Measurements from ENCODE around the gene CAPS2.

DNA sequence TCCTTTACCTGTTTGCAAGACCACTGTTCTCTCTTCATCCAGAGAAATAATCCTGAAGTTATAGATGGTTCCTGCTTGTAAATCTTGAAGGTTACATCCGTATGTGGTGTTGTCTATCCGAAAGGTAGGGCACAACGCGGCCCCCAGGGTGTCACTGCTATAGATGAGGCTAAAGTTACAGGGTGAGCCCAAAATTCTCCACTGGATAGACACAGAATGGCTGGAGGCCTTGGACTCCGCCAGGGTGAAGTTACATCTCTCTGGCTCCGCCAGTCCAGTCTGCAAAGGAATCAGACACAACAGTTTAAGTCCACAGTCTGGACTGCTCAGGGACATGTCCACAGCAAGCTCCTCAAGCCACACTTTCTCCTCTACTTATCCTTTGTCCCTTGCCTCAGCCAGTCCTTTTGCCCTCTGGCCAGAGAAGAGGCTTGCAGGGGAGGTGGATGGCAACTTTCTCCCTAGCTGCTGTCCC, 28.1 kb downstream of the PTPRB start:
- PRO-cap: no peak

GRCh38 chr12:70645585-70646428, 8.6 kb upstream of the PTPRB start:
- PRO-cap: no peak

DNA sequence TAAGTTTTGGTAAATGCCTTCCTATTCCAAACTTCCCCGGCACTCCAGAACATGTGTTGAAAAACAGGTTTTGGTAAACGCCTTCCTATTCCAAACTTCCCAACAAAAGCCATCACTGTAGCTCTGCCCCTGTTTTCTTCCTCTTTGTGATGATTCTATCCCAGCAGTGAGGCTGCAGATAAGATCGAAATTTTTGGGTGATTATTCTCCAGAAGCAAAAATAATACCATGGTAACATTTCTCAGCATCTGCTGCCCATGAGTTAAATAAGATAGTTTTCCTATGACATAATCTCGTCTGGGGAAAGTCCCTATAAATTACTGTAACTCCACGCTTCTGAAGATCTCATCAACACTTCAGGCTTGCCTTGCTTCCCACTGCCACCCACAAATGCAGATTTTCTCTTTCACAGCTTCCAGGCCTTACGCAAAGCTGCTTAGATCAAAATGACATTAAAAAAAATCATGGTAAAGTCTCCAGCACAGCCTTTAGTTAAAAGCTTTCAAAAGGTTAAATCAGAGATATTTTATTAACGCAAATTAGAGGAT, 24.6 kb upstream of the PTPRB start:
- PRO-cap: no peak

GRCh38 chr12:70664378-70664964, 27.2 kb upstream of the PTPRB start:
- PRO-cap: no peak

GRCh38 chr12:71117880-71118817, 39.6 kb downstream of the TSPAN8 start:
- PRO-cap: no peak

- PRO-cap: no peak
Observed at GRCh38 chr12:71152847-71153550, 4.8 kb downstream of the TSPAN8 start.

GRCh38 chr12:71156983-71157426, 794 bp downstream of the TSPAN8 start:
- PRO-cap: no peak

DNA sequence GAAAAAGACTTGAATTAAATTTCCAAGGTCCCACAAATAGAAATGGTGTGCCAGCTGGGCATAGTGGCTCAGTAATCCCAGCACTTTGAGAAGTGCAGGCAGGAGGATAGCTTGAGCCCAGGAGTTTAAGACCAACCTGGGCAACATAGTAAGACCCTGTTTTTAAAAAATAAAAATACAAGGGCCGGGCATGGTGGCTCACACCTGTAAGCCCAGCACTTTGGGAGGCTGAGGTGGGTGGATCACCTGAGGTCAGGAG, 6.5 kb downstream of the RAB21 start:
- PRO-cap: no peak

DNA sequence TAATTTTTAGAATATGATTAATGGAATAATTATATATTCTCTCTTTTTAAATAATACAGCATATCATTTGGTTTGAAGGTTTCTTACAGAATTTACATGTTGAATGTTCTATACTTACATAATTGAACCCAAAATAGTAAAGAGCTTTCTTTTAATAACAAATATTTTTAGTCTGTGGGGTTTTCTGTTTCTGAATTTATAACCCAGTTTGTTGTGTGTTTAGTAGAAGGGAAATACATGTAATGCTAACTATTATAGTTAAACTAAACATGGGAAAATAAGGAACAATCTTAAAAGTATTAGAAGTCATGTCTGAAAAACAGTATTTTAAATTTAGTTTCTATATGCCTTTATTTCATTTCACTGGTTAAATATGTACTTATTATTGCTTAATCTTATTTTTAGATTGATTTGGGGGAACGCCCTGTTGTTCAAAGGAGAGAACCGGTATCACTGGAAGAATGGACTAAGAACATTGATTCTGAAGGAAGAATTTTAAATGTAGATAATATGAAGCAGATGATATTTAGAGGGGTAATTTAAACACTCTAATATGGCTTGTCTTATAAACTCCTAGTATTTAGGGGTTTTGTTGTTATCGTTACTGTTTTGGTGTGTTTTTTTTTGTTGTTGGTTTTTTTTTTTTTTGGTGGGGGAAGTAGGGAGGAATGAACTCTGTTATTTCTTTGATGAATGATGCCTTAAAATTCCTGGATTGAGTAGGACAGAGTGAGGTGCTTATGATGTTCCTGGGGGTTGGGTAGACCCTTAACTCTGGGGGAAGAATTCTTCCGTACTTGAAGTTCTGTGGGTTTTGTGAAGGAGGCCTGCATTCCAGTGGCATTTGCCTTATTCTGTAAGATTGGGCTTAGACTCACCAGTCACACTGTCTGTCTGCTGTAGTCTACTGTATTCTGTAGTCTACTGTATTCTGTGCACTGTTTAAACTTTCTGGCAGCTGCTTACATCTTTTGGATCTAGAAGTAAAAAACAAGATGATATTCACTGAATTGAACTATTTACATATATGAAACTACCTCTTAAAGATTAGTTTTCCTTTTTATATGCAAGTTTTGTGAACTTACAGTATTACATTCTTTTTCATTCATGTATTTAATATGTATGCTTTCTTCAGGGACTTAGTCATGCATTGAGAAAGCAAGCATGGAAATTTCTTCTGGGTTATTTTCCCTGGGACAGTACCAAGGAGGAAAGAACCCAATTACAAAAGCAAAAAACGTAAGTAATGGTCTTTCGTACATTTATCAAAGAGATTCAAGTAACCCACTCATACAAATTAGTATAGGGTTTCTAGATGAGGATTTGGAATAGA, 42.6 kb upstream of the TPH2 start:
- PRO-cap: no peak

DNA sequence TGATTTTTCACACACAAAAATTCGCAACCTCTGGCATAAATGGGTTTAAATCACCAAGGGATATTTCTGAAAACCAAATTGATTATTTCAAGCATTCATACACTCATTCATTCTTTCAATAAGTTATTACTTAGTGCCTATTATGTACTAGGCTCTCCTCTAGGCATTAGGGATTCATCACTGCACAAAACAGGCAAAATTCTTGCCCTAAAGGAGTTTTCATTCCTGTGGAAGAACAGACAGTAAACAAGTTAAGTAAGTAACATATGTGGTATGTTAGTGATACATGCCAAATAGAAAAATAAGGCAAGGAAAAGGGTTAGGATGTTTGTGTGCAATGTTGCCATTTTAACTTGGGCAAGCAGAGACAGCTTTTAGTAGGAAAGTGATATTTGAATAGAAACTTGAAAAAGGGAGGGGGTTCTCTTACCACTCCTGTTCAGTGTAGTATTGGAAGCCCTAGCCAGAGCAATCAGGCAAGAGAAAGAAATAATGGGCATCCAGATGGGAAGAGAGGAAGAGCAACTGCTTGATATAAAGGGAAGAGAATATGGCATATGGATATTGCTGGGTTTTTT, 38.1 kb upstream of the TPH2 start:
- PRO-cap: no peak

DNA sequence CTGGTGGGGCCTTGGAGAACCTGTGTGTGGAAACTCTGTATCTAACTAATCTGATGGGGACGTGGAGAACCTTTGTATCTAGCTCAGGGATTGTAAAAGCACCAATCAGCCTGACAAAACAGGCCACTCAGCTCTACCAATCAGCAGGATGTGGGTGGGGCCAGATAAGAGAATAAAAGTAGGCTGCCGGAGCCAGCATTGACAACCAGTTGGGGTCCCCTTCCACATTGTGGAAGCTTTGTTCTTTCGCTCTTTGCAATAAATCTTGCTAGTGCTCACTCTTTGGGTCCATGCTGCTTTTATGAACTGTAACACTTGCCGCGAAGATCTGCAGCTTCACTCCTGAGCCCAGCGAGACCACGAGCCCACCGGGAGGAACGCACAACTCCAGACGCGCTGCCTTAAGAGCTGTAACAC, 86.3 kb upstream of the TRHDE start:
- PRO-cap: no peak

DNA sequence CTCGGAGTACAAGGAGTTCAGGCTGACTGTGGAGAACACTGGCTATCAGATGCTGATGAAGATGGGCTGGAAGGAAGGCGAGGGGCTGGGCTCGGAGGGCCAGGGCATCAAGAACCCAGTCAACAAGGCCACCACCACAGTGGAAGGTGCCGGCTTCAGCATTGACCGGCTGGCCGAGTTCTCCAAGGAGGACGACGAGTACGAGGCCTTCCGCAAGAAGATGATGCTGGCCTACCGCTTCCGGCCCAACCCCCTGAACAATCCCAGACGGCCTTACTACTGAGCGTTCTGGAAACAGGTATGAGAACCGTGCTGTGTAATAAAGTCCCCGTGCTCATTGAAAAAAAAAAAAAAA, 366.1 kb upstream of the ATXN7L3B start:
- PRO-cap: no peak

- PRO-cap: no peak
Observed at GRCh38 chr12:75048107-75048606, 161.5 kb downstream of the KCNC2 start.

DNA sequence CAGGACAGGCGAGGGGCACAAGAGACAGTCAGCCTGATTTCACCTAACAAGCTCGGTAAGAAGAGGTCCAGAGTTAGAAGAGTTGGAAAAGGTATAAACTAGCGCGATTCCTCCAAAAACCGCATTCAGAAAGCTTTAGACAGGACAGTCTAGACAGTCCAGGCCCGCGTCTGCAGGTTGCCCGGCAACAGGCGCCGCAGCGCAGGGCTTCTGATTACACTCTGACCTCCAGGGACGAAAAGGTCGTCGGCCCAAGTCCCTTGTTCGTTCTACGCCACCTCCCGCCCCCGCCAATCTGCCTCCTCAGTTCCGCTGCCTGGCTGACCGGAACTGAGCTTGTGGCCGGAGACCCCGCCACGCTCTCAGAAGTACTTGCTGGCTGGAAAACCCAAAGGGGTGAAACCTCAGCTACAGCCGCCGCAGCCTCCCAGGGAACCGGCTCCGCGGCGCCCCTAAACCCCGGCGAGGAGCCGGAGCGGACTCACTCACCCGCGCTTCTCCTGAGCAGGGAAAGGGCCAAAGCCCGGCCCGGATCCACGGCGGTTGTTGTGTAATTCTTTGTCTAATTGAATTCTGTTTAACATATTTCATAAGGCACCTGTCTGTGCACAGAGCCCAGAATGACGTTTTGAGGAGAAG, at the start of gene CAPS2:
CAPS2 (minus strand) TSS at position 440 of the 639 bp plus-strand sequence.
- PRO-cap: no peak

GRCh38 chr12:75704725-75705176, 193.3 kb upstream of the KRR1 start:
- PRO-cap: no peak

DNA sequence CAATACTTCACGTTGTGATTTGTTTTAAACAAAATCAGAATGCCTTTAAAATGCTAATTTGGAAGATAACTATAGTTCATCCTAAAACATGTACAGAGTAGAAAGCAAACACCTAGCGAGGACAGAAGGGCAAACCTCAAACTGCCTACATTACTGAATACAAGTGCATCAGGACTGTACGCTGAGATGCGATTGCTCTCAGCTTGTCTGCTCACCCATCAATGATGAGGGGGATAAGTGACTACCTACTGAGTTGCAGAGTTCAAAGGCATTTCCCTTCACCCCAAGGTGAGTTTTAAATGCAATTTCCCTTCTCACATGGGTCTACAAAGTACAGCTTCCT, 105.8 kb downstream of the NAP1L1 start:
- PRO-cap: no peak

- PRO-cap: no peak
Observed at GRCh38 chr12:75983635-75984138, 100.8 kb downstream of the NAP1L1 start.

- PRO-cap: no peak
Observed at GRCh38 chr12:76020168-76020699, 64.3 kb downstream of the NAP1L1 start.

GRCh38 chr12:76059622-76060814, 24.5 kb downstream of the NAP1L1 start:
- PRO-cap: no peak

DNA sequence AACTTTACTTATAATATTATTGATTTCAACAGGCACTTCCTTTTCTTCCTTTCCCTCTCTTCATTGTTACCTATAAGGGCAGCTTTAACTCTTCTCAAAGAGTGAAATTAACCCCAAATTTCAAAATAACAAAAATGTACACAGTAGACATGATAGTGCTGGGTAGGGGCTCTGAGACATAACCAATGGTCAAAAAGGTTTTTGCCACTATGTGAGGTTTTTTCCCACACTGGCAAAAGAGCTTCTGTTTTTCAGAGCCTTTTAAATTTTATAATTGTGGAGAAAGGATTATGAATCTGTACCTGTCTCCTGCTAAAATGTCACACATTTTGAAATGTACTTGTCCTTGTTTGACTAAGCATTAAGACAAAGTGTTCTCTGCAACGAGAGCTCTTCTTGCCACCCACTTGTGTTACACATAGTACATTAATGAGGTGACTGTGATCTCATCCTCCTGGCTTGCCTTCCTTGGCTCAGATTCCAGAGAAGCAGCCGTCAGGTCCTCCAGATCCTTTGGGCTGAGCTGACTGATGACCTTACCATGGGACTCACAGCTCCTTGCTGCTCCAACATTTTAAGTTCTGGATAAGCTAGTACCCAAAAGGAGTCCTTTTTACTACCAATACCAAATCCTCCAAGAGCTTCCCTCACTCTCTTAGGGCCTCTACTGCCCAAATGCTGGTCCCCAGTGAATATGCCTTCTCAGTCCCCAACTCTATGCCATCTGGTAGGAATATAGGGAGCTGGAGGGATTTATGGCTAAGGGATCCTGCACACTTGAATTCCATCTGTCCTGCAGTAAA, 81.5 kb downstream of the BBS10 start:
- PRO-cap: no peak